Hematopoietic multipotent progenitor cell (in vitro differentiated cells): ENCODE results near the genes GCM2 and SMIM13.

DNA sequence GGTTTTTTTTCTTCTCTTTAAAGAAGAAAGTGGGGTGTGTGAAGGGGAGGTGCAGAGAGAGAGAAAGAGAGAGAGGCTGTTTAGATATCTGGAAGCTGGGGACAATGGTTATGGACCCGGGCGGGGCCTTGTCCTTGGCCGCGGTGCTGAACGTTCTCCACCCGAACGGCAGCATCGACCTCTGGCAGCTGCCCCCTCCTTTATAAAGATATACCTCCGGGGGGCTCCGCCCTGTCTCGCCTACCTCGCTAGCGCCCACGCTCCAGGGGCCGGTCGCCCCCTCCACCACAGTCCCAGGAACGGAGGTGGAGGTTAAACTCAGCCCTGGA, at the start of gene GCM2:
Gene GCM2 (minus strand): TSS at position 176 of the 329 bp plus-strand sequence.
- CAGE, long polyA plus RNA: no peak

- CAGE, long polyA plus RNA: no peak
Observed at GRCh38 chr6:10975913-10976114, 68.3 kb downstream of the ELOVL2 start.

DNA sequence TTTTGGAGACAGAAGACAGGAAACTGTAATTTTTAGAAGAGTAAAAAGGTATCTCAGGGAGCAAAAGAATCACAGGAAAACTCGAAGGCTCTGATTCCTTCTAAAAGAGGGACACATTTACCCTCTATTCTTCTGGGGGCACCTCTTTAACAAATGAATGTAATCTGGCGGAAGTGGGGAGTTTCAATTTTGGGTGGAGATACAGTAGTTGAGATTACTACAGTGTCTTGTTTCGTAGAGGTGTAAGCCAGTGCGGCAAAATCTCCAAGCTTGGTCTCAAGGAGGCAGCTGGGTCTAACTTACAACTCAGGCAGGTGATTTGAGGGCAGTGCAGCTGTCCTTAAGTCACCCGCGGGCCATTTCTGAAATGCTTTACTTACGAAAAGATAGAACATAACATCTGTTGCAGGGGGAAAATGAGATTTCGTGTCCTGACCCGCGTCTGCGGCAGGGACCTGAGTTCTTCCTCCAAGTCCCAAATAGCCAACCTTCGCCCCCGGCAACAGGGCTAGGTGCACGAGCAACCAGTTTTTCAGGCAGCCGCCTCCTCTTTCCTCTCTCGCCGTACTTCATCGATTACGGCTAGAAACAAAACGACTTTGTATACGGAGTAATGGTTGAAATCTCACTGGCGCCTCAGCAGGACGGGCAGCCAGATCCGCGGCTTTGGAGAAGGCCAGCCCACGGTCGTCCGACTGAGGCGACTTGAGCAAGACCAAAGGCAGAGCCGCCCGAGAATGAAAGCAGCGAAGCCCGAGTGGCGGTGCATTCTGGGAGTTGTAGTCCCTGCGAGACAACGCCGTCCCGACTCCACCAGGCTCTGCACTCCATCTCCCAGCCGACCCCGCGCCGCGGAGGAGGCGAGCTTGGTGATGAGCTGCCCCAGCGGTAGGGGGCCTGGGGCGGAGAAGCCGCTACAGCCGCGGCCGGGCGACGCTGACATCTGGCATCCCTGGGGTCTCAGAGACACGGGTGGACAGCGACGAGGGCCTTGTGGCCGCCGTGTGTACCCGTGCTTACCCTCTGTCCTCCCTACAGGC, at the start of gene SMIM13:
Gene SMIM13 (plus strand): TSS at position 905 of the 1,040 bp plus-strand sequence.
- CAGE, long polyA plus RNA: no peak

GRCh38 chr6:11154011-11154343, 42.5 kb upstream of the ERVFRD-1 start:
- CAGE, long polyA plus RNA: no peak

- CAGE, long polyA plus RNA: no peak
Observed at GRCh38 chr6:11217981-11218601, 14.4 kb downstream of the NEDD9 start.

DNA sequence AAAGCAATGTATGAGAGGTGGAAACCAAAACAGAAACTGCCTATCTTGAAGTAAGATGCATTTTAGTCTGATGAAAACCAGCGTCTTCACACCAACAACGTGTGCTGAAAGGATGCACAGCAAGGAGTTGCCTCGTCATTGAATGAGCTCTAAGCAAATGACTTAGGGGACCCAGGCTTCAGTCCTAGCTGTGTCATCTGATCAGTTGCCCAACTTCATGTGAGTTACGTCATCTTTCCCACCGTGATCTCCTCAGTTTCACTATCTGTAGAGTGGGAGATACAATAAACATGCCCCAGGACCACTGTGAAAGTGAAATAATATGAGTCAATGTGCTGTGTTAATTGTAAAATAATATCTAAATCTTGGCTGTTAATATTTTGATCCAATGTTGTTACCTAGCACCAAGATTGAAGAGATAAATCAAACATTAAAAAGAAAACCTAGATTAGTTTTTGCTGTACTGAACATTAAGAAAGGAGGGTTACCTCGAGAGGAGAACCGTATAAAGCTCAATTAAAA, 134.2 kb upstream of the NEDD9 start:
- CAGE, long polyA plus RNA: no peak

DNA sequence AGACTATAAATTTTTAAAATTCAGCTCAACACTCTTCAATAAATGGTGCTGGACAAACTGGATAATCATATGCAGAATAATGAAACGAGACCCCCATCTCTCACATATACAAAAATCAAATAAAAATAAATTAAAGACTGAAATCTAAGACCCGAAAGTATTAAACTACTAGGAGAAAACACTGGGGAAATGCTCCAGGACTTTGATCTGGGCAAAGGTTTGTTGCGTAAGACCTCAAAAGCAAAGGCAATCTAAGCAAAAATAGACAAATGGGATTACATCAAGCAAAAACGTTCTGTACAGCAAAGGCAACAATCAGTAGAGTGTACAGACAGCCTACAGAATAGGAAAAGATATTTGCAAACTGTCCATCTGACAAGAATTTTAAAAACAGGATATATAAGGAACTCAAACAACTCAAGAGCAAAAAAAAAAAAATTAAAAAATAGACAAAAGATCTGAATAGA, 138.6 kb upstream of the TMEM170B start:
- CAGE, long polyA plus RNA: no peak

- CAGE, long polyA plus RNA: no peak
Observed at GRCh38 chr6:11416354-11416639, 121.3 kb upstream of the TMEM170B start.

DNA sequence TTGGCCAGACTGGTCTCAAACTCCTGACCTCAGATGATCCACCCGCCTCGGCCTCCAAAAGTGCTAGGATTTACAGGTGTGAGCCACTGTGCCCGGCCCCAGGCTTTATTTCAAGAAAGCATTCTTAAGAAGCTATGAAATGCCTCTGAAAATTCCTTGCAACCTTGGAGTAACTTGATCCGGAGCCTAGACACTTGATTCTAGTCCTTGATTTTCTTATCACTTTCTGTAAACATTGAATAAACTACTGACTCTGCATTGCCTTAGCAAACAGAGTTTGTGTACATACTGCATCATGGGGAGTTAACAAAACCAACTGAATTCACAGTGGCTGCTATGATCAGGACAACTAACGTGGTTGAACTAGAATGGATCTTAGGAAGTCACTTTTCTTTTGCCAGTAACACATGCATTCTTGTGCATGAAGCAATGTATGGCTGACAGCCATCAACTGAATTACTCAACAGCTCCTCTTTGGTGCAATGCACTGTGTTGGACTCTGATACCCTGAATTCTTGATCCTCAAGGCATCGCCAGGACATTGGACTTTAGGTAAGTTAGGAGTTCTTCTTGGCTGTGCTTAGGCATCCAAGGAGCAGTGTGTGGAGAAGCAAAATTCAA, 102.8 kb upstream of the TMEM170B start:
- CAGE, long polyA plus RNA: no peak

DNA sequence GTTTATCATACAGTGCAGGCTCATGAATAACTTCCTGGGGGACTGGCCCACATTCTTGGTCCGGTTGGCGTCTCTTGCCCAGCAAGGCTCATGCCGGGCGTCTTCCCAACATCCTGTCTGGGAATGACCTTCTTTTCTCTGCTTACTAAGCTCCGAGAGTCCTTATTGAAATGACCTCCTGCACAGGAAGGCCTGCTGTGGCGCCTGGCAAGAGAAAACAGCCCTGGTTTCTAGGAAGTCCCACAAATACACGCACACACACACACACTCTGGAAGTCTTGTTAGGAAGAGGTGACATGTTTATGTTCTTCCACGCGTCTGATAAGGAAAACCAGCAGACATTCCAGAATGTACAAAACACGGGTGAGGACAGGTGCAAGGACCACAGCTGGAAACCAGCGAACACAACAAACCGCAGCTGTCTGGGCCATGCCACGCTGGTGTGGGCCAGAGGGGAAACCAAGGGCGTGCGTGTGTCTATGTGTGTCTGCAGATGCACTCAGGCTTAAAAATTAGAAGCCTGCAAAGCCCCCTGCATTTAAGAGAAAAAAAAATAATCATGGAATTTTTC, 72.1 kb downstream of the TMEM170B start:
- CAGE, long polyA plus RNA: no peak

DNA sequence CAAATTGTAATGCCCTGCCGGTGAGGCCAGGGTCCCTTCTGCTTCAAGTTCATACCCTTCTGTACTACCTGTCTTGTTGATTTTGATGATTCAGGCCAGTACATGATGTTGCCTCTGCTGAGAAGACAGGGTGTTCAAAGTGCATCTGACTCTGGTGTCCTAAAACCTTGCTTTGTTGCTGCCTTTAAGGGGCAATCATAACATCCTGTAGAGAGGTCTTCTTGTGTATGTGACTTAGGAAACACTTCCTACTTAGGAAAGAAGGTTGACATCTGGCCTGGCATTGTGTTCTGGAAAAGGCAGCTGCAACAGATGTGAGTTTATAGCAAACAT, 113.2 kb downstream of the TMEM170B start:
- CAGE, long polyA plus RNA: no peak

GRCh38 chr6:11834180-11834684, 55.6 kb upstream of the ADTRP start:
- CAGE, long polyA plus RNA: no peak

GRCh38 chr6:11902395-11902926, 109.7 kb upstream of the HIVEP1 start:
- CAGE, long polyA plus RNA: no peak

DNA sequence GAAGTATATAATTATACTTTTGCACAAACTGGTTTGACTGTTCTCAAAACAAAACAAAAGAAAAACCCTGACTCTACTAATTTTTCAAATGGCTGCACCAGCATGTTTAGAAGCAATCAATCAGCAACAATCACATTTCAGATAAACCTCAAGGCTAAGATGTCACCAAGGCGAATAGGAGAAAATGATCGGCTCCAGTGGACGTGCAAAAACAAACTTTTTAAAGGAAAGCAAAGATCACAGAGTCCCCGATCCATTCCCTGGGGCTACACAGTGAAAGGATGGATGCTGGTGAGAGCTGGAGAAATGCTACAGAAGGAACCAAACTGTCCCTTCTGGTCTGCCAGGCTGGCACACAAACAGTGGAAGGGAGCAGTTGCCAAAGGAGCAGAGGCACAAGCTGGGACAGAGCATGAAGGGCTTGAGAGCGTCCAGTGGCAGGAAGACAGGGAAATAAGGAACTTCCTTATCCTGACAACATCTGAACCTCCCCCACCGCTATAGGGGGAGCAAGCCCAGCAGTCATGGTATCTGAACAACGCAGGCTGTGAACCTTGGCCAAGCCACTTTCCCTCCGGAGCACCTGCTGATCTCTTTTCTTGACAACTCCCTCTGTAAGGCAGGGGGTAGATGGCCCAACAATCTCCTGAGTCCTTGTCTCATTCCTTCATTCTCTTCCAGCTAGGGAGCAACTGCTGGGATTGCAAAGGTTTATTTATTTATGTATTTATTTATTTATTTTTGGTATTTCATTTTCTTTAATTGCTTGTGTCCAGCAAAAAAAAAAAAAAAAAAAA, 73.7 kb upstream of the HIVEP1 start:
- CAGE, long polyA plus RNA: no peak

GRCh38 chr6:12262091-12262857, 27.9 kb upstream of the EDN1 start:
- CAGE, long polyA plus RNA: no peak

DNA sequence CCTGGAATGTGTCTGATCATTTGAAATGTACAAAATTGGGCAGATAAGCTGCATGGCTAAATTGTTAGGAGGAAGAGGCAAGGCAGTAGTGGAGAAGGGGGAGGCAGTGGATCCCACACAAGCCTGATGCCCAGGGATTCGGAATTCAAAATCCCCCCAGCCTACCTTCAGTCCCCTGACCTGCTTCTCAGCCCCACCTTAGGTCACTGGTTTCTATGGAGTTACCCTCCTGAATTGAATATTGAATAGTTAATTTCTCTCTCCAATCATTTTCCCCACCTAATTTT, 1.3 kb downstream of the EDN1 start:
- CAGE, long polyA plus RNA: no peak

DNA sequence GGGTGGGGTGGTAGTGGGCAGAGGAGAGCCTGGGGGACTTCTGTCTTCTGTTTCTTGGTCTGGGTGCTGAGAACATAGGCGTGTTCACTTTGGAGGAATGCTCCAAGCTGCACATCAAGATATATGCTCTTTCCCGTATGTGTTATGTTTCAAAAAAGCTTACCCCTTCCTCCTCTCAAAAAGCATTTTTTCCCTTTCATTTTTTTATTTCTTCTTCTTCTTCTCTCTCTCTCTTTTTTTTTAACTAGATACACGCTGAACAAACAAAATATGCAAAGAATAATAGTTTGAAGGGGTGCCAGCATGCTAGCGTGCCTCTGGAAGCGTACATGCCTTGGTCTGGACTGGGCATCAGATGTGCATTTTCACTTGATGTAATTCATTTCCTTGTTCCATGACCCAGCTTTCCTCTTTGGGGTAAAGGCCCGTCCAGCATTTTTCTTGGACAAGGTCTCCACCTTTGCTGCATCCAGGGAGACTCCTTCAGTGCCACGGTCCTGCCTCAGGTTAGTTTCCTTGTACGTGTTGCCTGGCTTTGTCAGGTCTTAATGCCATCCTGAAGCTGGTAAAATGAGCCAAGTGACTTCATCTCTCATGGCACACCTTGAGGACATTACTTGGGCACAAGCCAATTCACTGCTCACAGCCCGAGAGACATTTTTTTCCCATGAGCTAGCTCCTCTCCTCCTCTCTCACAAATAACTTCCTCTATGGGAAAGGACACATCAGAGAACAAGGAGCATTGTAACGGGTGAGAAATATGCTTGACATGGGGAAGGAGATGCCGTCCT, 23.8 kb downstream of the EDN1 start:
- CAGE, long polyA plus RNA: no peak

- CAGE, long polyA plus RNA: no peak
Observed at GRCh38 chr6:12324061-12324289, 33.8 kb downstream of the EDN1 start.

DNA sequence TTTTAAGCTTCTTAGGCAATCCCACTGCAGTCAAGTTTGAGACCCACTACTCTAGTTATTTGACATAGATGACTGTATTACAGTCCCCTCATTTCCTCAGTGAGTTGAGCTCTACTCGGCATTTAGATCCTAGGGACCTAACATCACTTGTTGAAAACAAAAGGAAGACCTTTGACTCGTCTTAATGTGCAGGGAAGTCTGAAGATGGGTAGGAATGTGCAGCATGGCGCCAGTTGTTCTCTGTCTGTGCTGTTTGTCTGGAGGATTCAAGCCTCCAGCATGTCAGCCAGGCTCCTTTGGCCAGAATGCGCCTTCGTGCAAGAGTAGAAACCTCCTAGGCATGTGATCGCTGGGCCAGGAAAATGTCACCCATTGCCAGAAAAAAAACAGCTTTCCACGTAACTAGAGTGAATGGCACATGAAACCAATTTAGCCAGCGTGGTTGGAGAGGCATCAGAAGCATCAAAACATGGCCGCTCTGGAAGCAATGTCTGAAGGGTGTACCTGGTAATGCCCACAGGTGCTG, 132.6 kb downstream of the EDN1 start:
- CAGE, long polyA plus RNA: no peak

- CAGE, long polyA plus RNA: no peak
Observed at GRCh38 chr6:12893502-12894094, 177.0 kb downstream of the PHACTR1 start.